Thoracic aorta endothelial cell (primary cell): Measurements from ENCODE around the genes ORAI3, PRSS36, ARMC5 and ZNF267.

DNA sequence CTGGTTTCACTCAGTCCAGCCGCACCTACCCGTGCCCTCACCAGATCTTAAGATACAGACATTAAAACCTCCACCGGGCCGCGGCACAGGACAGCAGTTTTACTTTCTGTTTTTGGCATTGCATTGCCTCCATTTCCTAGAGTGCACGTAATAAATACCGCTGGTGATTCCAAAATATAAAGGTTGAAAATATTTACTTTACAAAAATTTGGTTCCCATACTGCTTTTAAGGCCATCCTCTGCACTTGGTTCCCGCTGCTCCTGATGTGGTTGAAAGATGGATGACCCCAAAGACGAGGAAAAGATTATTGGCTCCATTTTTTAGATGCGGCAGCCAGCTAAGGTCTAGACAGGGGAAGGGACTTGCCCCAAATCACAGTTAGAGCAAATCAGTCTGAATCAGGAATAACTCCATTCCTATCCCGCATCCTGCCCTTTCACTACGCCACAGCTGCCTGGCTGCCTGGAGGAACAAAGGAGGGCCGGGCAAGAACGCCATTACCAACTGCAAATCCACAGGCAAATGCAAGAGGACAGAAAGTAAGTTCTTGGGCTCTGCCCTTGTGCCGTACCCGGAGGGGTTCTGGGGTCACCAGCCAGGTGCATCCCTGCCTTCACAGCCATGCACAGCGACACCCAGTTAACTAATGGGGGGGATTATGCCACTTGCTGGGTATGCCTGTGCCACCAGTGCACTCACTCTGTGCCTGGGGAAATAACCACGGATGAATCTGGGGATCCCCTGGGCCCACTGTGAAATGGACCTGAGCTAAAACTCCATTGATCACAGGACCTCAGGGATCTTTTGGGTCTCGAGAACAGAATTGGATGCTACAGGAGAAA, 18.1 kb downstream of the BCL7C start:
- CAGE, long polyA plus RNA = no peak

DNA sequence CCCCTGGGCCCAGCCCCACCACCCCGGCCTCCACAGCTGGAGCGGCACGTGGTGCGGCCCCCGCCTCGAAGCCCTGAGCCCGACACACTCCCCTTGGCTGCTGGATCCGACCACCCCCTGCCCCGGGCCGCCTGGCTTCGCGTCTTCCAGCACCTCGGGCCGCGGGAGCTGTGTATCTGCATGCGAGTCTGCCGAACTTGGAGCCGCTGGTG, 6.9 kb downstream of the FBXL19 start:
- CAGE, long polyA plus RNA = no peak

- CAGE, long polyA plus RNA = no peak
These were observed at the start of gene ORAI3 for GRCh38 chr16:30948903-30949613. TSS of gene ORAI3 (plus strand) at chr16:30949068.

DNA sequence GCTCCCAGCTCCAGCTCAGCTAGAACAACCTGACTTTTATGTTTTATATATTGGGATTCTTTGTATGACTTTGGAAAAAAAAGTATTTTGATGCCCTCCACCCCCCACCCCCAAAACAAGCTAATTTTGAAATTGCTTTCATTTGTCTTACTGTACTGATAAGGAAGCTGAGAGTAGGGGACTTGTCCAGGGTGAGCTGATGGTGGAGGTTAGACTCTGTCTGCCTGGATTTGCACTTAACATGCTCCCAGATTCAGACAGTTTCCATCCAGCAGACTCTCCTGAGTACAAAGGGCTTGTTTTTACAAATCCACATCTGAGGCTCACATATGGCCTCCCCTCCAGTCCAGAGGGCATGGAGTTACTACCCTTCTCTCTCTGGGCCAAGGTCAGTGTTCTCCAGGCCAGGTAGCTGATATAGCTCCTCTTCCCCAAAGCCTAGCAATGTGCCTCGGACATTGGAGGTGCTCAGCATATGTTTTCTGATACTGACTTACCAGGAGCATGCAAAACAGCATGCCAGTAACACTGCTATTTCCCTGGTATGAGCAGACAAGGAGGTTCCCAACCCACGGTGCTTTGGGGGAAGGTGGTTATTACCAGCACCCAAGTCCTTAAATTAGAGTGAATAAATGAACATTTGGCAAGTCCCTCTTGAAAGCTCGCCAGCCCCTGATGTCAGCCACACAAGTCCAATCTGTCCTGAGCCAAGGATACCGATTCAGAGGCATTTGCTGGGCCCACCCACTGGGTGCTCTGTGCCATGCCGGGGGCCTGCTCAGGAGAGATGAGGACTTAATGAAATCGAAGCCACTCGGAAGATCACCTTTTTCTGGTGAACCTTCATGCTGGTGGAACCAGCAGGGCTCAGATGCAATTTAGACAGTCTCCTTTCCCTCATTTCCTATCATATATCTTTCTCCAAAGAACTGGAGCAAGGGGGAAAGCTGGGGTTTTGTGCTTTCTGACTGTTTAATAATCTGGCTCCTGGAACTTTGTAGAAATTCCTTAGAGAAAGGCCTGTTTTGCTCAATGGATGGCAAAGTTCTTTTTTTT, 11.2 kb downstream of the STX1B start:
- CAGE, long polyA plus RNA = no peak

- CAGE, long polyA plus RNA = no peak
These were observed 1.5 kb downstream of the ZNF668 start for GRCh38 chr16:31072536-31072944.

- CAGE, long polyA plus RNA = no peak
These were observed 3.4 kb downstream of the ZNF646 start for GRCh38 chr16:31077583-31078132.

GRCh38 chr16:31133849-31134574, 1.5 kb downstream of the PRSS8 start:
- CAGE, long polyA plus RNA = no peak

DNA sequence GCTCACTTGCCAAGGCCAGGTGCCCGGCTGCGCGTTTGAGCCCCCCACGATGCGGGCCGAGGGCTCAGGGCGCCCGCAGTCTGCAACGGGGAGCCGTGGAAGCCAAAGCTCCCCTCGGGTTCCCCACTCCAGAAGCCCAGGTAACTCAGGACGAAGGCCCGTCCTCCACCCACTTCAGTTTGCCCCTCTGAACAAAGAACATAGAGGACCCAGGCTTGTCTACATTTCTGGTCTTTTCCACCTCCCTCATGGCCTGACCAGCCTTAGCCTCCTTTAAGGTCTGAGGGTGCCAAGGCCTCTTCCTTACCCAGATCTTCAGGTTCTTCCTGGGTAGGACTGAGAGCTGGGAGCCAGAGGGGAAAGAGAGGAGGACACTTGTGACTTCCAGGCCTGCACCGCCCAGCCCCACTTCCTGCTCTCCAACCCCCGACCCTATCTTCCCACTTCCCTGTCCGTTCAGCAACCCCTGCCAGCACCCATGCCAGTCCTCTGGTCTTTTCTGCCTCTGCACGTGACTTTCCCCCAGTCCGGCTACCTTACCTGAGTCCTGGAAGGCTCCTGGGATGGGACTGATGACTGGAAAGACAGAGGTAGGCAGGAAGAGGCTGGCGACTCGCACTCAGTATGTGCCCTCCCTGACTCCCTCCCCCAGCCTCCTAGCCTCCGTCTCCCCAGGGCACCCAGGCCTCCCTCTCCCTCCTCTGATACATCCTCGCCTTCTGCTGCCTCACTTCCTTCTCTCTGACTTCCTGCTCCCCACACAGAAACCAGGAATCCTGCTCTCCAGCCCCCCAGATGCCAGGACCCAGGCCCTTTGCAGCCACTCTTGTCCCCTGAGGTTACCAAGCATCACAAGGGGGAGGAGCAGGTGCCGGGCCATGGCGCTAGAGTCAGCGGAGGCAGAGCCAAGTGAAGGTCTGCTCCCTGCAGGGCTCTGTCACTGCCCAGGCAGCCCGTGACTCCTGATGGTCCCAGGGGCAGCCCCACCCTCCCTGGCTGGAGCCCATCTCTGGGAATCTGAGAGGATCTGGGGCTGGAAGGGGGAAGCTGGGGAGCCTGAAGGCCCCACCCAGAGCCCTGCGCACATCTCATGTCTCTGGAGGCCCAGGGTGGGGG, at the start of gene PRSS36:
PRSS36 (minus strand) TSS at position 911 of the 1,116 bp plus-strand sequence.
- CAGE, long polyA plus RNA = no peak

DNA sequence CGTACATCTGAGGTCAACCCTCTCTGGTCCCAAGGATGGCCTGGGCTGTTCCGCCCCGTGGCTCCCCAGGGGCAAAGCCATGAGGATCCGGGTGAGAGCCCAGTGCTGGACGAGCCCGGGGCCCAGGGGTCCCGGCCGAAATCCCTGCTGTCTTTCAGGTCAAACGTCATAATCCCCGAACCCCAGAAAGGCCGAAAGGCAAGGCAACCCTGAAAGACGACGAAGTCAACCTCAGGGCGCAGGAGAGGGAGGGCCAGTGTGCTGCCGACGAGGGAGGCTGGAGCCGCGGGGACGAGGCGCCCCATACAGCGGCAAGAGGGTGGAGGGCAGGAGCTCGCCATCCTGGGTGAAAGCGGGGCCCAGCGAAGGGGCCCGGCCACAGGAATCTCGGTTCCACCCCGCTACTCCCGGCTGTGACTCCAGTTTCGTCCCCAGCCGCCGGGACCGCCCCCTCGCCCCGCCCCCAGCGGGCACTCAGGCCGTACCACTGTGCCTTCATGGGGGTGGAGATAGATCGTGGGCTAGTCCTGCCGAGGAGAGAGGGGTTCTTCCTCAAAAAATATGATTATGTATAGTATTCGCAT, 457 bp upstream of the FUS start:
- CAGE, long polyA plus RNA = no peak

DNA sequence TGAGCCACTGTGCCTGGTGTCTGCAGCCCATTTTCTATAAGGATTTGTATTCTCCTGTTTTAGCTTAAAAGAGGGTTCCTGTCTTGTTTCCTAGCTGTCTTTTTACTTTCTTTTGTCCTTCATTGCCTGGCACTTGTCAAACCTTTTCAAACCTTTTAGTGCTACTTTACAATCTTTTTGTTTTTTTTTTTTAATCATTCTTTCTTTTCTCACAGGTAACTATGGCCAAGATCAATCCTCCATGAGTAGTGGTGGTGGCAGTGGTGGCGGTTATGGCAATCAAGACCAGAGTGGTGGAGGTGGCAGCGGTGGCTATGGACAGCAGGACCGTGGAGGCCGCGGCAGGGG, 4.8 kb downstream of the FUS start:
- CAGE, long polyA plus RNA = no peak

- CAGE, long polyA plus RNA = no peak
These were observed 5.5 kb downstream of the FUS start for GRCh38 chr16:31185072-31186156.

DNA sequence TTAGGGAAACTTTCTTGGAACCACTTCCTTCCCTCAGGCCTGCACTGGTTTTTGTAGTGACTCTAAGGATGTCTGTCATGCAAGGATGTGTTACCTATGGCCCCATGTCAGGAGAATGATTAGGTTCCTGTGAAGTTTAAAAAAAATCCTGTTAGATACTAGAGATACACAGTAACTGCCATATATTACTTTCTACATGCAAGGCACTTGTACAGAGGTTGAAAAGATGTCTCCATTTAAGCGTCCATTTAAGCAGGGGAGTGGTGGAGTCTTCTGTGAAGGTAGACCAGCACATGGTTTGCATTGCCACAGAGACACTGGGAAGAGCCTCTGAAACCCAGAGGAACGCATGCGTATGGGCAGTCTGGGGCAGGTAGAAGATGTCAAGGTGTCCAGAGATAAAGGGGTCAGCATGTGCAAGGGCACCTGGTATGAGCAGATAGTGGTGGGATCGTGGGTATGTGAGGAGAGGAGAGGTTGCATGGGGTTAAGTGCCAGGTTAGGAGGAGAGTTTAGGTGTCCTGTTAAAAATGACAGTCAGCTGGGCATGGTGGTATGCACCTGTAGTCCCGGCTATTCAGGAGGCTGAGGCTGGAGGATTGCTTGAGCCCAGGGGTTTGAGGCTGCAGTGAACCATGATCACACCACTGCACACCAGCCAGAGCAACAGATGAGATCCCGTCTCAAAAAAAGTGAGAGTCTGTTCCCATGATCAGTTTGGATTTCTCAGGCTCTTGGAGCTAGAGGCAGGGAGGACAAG, 3.2 kb downstream of the PYCARD start:
- CAGE, long polyA plus RNA = no peak

DNA sequence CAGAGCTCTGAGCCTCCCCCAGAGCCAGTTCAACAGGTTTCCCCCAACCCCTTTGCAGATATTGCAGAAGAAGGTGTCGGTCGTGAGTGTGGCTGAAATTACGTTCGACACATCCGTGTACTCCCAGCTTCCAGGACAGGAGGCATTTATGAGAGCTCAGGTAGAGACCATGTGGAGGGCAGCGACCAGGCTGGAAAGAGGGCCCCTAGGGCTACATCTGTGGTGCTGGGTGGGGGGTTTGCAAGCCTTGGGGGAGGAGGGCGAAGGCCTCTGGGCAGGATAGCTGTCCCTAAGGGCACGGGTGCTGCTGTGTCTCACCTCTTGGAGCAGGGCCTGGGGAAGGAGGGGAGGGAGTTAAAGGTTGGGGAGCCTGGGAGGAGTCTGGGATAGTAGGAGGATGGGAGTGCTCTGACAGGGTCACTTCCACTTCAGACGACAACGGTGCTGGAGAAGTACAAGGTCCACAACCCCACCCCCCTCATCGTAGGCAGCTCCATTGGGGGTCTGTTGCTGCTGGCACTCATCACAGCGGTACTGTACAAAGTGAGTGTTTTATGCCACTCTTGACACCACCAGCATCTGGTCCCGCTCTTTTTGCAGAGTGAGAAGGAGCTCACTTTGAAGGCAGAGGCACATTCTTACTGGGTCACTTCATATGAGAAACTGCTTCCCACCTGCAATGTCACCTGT, 12.5 kb upstream of the ITGAD start:
- CAGE, long polyA plus RNA = no peak

GRCh38 chr16:31458509-31459563, at the start of gene ARMC5:
TSS of gene ARMC5 (plus strand) at chr16:31459501.
- CAGE, long polyA plus RNA = no peak

GRCh38 chr16:31478984-31479406, 3.9 kb upstream of the SLC5A2 start:
- CAGE, long polyA plus RNA = no peak

DNA sequence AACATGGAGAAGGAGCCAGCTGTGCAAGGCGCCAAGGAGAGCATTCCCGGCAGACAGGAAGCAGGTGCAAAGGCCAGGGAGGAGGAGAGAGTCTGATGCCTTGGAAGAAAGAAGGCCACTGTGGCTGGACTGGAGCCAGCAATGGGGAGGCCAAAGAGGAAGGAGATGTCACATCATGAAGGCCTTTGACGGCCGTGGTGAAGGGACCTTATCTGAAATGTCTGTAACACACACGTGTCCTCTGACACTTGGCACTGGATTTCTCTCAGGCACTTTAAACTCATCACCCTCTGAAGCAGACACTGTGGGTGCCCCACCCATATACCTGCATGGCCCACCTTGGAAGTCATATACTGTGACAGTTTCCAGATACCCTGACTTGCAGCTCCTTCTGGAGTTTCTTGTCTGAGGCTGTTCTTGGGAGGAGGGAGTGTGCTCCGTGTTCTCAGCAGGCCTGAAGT, 2.0 kb upstream of the SLC5A2 start:
- CAGE, long polyA plus RNA = no peak

DNA sequence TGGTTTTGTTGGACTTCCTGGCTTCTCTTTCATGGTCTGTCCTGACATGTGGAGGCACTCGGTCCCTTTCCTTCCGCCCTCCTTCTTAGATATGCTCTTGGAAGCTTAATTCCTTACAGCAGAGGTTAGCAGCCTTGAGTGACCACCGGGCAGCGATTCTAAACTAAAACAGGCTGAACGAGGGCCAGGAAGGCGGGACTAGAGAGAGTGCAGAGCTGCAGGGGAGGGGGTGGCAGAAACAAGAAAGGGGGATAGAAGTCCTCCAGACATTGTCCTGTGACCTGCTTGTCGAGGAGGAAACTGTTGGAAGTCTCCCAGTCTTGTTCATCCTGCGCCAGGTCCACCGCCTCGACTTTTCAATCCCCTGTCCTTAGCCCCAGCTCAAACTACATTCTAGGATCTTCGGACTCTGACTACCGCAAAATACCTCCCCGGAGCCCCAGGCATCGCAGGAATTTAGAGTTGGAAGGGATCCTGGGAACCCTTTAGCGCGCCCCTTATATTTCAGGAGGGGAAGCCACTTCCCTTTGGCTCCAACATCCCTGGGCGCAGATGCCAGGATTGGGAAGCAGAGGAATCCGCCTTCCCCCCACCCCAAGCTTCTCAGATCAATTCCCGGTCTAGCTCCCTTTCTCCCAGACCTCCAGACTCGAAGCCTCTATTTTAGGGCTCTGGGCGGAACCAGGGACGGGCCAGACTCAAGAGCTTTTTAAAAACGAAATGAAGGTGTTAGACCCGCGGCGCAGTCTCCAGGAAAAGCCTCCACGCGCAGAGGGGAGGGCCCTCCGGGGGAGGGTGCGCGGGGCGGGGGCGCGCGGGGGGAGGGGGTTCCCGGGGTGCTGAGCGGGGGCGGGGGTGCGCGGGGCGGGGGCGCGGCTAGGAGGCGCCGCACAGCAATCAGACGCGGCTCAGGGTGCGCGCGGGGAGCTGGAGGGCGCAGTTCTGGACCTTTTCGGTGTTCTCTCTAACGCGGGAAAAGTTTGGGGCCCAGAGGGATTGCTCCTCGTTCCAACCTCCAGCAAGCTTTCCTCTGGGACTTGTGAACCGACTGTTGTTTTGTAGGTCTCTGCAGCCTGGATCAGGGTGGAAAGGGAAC, 1.4 kb downstream of the AHSP start:
- CAGE, long polyA plus RNA = no peak

- CAGE, long polyA plus RNA = no peak
These were observed at the start of gene ZNF267 for GRCh38 chr16:31873688-31874627. TSS of gene ZNF267 (plus strand) at chr16:31873807.

- CAGE, long polyA plus RNA = no peak
These were observed 6.9 kb downstream of the ZNF267 start for GRCh38 chr16:31880334-31881117.

DNA sequence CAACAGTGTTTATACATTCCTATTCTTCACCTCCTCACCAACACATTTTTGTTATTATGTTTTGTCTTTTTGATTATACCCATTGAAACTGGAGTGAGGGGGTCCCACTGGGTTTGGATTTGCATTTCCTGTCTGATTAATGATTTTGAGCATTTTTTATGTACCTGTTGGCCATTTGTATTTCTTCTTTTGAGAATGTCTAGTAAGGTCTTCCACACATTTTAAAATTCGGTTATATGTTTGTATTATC, 21.9 kb downstream of the ZNF267 start:
- CAGE, long polyA plus RNA = no peak